Frontal cortex (tissue), 2 donors: ENCODE results near the gene MYB.

GRCh38 chr6:133988605-133989301, 35.7 kb downstream of the TBPL1 start:
- RAMPAGE, long total RNA, result no peak

GRCh38 chr6:134166685-134167329, 114.4 kb upstream of the SLC2A12 start:
- RAMPAGE, long total RNA, result no peak

- RAMPAGE, long total RNA, result no peak
These were observed 121.9 kb upstream of the SLC2A12 start for GRCh38 chr6:134174192-134174933.

DNA sequence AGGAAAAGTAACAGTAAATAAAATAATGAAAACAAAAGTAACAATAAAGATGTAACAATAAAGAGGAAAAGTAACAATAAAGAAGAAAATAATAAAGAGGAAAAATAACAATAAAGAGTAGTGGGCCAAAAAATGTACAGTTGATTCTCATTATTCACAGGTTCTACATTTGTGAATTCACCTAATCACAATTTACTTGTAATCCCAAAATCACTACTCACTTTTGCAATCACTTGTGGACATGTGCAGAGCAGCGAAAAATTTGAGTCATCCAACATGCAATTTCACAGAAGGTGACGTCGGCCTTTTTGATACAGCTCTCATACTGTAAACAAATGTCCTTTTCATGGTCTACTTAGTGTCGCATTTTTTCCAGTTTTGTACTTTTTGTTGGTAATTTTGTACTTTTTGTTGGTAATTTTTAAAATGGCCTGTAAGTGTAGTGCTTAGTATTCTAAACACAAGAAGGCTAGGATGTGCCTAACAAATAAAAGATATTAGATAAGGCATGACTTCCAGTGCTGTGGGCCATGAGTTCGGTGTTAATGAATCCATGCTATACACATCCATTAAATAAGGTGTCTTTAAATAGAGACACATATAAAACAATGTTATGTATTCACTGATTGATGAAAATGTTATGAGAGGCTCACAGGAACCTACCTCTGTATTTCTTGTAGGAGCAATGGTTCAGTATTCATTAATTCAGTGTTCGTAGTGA, 23.8 kb downstream of the HBS1L start:
- RAMPAGE, long total RNA, result no peak

DNA sequence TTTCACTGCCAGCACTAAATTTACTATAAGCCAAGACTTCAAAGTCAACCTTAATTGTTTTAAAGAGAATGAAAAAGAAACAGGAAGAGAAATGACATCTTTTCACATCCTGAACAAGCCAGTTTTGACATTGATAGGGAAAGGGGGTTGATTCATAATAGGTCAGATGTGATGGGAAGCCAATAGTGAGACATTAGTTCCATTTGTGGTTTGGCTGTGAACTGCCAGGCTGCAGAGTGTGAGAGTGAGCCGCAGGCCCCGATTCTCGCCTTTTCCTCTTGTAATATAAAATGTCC, 52.6 kb upstream of the MYB start:
- RAMPAGE, long total RNA, result no peak

DNA sequence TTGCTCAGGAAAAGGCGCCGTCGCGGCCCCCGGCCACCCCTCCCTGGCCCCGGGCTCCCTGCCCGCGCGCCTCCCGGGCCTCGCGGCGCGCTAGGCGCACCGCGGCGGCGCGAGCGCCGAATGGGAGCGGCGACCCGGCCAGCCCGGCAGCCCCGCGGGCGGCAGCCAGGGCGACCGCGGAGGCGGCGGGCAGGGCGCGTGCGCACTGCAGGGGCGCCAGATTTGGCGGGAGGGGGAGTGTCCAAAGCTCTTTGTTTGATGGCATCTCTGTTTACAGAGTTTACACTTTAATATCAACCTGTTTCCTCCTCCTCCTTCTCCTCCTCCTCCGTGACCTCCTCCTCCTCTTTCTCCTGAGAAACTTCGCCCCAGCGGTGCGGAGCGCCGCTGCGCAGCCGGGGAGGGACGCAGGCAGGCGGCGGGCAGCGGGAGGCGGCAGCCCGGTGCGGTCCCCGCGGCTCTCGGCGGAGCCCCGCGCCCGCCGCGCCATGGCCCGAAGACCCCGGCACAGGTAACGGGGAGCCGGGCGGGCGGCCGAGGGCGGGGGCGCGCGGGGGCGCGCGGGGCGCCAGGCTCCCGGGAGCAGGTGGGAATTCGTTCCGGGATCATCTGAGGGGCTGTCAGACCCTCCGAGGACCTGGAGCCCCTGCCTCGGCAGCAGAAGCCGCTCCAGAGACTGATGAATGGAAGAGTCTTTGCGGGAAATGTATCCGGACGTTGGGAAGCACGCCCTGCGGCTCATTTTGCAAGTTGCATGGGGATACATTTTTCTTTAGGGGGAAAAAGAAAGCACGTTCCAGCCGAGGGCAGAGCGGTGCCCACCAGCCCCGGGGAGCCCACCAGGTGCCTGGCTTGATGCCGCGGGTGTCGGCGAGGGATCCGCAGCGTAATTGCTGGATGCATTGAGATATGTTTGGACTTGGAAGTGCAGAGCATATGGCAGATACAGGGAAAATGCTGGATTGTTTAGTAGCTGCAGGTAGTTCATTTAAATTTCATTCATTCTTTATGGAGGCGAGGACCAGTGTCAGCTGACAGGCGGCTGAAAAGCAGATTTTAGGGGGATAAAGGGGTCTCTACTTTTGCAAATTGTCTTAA, at the start of gene MYB:
Gene MYB, plus strand, starts transcription at position 283 of the 1,098 bp plus-strand sequence.
- RAMPAGE, long total RNA, result no peak

DNA sequence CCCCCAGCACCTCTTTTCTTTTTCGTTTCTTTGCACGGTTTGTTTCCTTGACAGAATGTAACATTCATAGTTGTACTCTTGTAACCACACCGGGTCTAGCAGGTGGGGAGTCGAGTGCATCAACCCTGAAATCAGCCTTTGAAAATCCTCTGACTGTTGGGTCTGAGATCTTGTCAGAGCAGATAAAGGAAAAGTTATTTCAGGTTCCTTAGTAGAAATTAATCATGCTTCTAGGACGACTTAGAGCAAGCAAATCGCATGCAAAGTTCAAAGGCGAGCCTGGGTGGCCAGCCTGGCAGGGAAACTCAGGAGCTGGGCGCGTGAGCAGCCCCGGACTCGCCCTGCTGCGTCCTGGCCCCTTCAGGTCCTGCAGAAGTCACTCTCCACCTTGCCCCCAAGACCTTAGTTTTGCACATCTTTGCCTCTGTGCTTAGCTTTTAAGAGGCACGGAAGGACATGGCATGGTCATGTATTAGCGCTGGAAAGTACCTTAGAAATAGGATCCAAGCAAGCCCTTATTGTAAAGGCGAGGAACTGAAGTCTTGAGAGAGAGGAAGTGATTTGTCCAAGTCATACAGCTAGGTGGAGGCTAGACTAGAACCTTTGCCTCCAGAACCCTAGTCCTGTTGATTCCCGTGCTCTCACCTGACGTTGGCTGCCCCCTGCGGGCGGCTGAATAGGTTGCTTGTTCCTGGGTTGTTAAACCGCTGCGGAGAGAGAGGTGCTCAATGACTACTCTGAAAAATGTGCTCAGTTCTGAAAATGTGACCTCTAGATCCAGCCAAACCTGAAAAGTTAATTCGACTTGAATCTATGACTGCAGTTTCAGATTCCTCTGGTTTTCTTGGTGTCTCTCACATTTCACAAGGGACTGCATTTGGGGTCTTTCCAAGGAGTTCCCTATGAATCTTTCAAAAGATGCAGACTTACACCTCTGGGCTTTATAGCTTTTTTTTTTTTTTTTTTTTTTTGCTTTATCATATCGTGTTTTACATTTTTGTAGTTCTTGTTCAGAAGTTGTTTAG, 2.6 kb downstream of the MYB start:
- RAMPAGE, long total RNA, result no peak

GRCh38 chr6:135185559-135186158, 4.6 kb downstream of the MYB start:
- RAMPAGE, long total RNA, result no peak

GRCh38 chr6:135194016-135194879, 13.1 kb downstream of the MYB start:
- RAMPAGE, long total RNA, result no peak

DNA sequence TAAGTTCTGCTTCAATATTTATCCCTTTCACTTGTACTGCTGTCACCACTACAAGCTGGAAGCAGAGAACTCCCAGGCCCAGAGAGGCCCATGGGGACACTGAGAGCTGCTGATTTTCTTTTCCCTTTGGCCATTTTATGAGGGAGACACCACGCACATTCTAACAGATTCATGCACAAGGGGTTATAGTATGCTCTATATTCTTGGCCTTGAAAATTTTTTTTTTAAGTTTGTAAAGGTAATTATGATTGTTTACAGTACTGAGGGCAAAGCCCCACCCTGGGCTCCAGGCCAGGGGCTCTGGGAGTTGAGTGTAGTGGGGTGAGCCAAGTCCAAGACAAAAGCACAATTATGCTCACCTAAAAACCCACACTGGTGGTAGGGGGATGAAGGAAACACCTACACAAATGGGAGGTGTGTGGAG, 88.5 kb downstream of the MYB start:
- RAMPAGE, long total RNA, result no peak

DNA sequence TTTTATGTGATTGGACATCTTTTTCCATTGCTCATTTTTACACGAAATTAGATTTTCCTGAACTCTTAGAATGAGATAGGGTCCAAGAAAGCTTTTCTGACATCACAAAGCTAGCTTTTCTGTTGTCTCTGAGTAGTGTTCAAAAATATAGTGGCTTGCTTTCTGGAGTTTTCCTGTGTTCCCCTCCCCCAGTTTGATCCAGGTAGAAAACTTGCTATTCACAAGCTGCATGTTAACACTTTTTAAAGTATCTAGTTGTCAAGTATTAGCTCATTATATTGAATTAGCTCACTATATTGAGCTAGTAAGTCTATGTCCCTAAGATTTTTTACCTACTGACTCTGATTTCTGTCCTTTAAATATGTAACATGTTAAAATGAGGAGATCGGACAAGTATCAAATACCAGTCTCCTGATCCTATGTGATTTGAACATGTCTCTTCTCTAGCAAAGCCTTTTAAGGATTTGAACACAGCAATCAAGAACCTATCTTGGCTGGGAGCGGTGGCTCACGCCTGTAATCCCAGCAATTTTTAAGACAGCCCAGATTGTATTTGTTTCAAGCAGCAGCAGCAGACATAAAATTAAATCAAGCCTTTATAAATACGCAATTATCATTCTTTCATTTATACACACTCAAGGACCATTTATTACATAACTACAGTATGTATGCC, 1.9 kb upstream of the MTFR2 start:
- RAMPAGE, long total RNA, result no peak

GRCh38 chr6:136264480-136265833, 14.8 kb upstream of the MTFR2 start:
- RAMPAGE, long total RNA, result no peak

- RAMPAGE, long total RNA, result no peak
These were observed 71.2 kb upstream of the BCLAF1 start for GRCh38 chr6:136360802-136361387.

DNA sequence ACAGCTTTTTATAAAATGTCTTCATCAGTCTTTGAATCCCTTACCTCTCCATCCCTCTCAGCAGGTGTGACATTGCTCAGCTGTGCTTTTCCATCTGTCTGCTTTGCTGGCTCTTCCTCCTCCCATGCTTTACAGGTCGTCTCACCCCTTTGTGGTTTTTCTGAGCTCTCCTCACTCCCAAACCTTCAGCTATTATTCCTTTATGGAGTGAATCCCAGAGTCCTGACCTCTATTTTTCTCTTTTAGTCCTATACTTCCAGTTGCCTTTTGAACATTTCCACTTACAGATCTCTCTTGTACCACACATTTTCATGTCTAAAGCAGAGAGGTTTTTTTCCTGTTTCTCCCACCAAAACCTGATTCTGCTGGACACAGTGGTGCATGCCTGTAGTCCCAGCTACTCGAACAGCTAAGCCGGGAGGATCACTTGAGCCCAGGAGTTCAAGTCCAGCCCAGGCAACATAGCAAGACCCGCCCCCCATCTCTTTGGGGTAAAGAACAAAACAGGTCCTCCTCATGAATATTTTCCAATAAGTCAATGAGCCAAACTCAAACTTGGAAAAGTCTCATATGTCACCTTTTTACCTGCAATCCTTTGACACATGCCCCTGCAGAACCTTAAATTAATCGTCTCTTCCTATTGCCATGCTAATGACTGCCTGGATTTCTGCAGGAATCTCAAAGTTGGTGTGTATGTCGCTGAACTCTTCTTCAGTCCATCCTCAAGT, 5.6 kb downstream of the MAP7 start:
- RAMPAGE, long total RNA, result no peak

DNA sequence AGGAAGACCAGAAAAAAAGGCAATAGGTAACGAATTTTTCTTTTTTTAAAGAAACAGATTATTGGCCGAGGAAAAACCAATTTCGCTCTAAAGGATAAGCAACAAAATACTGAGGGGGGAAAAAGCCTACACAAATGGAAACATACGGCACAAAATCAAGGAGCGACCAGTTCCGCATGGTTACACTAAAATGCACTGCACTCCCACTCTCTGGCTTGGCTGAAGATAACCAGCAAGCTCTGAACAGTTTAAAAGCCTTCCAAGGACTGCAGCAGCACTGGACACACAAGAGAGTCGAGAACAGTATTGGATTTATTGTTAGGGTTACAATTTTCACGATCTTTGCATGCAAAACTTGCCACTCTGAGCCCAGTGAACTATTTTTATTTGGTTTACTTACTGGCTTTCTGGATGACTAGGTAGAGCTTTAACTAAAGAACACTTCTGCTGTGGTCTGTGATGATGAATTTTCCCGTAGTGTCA, 938 bp upstream of the MAP7 start:
- RAMPAGE, long total RNA, result no peak

- RAMPAGE, long total RNA, result no peak
These were observed 14.0 kb upstream of the MAP7 start for GRCh38 chr6:136564153-136564607.

DNA sequence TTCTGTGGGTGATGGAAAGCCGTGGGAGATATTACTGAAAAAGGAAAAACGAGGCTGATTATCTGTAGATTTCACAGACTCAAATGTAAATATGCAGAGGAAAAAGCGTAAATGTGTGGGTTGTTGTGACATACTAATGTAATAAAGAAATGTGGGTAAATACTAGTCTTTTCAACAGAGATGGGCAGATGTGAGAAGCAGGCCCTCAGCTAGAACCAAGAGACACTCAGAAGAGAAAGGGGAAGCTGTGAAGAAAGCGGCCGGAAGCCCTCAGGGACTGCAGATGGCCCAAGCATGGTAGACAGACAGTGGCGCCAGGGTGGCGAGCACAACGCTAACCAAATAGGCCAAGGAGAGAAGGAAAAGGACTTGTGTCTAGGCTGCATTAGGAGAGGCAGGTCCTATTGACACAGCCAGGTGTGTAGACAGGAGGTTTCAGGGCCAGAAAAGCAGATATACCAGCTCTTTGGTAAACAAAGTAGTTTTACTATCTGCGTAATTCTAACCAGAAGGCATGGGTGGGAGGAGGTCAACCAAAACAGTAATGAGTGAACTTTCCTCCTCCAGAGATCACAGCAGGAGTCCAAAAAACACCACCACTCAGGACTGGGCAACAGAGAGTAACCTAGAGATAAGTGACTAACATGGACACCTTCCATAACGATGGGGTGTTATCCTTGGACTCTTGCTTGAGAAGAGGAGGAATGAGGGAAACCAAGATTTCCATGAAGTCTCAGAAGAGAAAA, 15.8 kb upstream of the MAP7 start:
- RAMPAGE, long total RNA, result no peak

DNA sequence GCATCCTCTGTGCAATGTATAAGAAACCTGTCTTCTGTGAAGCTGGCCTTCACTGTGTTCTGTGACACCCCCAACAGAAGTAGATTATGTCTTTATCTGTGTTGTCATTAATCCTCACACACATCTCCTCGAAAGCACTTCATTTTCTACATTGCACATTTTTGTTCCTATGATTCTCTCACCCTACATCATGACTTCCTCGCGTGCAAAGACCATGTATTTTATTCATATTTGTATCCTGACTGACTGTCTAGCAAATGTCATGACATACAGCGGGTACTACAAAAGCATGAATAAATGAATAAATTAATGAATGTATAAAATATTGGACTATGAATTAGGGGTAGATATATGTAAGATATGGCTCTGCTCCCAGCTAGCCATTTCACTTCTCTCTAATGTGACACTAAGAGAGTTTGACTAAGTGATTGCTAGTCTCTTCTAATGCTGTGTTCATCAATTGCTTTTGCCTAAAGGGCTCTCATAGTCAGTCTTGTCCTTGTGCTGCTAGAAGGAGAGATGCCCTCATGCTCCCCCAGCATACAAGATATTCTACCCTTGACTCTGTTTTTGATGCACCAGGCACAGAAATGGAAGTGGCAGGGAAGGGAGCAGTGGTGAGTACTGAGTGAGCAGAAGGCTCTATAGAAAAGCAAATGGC, 83.2 kb downstream of the MAP3K5 start:
- RAMPAGE, long total RNA, result no peak

GRCh38 chr6:136793431-136793987, 1.2 kb upstream of the MAP3K5 start:
- RAMPAGE, long total RNA, result no peak

- RAMPAGE, long total RNA, result no peak
These were observed 15.3 kb upstream of the IFNGR1 start for GRCh38 chr6:137234461-137234876.